Metastatic Pancreatic Carcinoma in the Ovary (tissue), 1 donor: ENCODE data around the gene TIMM8B.

DNA sequence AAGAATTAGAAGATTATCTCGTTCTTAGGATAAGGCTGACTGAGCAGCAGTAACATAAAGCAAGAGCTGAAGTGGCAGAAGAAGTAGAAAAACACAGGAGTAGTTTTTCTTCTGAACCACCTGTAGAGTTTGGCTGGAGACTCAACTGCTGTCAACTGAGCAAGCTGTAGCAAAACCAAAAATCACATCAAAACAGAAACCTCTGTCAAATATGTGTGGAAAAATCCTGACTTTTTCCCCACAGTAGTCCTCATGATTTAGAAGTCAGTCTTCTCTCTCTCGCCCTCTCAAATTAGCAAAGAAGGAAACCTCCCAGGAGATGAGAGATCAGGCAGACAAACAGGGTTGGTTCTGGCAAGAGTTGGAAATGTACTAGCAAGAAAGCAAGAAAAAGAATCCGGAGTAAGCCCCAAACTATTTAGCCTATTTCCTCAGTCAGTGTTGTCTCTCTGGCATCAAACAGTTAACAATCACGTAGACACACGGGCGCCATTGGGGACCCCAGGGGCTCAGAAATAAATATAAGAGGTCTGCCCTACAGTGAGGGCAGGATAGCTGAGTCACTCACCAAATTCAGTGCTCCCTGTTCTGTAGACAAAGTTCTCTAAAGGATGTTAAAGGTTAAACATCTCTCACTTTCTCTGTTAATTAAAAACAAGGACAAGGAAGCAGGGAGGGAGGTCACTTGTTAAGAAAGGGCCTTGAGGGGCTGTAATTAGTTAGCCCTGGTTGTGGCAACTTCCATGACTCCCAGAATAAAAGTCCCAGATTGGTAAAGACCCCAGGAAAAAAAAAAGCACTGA lies 4.6 kb downstream of the C11orf52 start:
- PRO-cap: no peak

DNA sequence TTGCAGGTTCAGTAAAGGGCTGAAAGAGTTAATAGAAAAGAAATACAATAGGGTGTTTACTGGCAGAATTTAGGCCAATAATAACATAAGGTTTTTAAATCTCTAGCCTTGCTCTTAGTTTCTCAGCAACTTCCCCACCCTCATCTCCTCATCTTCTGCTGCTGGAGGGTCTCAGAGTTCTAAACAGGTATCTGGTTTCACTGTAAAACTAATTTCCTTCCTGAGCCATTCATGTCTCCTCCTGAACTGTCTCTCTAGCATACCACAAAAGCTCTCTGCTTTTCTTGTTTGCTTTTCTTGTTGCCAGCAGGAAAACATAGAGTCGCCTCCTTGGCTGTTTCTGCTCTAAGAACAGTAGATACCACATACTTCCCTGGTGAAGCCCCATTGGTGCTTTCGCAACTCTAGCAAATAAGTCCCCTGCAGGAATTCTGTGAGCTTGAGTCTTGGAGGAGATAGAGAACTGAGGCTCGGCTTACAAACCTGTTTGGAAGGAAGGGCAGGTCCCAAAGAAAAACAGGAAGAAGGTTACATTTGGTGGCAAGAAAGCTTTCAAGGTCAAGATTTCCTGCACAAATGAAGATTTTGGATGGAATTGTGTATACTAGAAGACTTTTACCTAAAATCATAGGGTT lies 7.0 kb downstream of the DIXDC1 start:
- PRO-cap: no peak

DNA sequence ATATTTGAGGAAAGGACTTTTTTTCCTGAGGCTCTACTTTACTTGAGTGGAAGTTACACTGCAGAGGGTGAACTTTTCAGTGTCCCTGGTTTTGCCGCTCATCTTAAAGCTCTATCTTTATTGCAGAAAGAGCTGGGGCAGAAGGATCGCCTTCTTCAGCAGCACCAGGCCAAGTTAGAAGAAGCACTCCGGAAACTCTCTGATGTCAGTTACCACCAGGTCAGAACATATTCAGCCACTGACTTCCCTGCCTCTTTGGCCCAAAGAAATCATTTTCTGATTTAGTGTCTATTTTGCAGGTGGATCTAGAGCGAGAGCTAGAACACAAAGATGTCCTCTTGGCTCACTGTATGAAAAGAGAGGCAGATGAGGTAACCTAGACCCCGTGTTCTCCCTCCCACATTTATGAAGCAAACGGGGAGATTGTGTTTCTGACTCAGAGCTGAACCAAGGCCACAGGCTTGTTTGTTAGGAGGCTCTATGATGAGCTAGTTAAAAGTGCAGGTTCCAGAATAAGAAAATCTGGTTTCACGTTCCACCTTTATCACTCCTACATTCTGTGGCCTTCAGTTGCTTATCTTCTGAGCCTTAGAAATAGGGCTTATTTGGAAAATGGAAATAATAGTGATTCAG lies 31.7 kb upstream of the DLAT start:
- PRO-cap: no peak

DNA sequence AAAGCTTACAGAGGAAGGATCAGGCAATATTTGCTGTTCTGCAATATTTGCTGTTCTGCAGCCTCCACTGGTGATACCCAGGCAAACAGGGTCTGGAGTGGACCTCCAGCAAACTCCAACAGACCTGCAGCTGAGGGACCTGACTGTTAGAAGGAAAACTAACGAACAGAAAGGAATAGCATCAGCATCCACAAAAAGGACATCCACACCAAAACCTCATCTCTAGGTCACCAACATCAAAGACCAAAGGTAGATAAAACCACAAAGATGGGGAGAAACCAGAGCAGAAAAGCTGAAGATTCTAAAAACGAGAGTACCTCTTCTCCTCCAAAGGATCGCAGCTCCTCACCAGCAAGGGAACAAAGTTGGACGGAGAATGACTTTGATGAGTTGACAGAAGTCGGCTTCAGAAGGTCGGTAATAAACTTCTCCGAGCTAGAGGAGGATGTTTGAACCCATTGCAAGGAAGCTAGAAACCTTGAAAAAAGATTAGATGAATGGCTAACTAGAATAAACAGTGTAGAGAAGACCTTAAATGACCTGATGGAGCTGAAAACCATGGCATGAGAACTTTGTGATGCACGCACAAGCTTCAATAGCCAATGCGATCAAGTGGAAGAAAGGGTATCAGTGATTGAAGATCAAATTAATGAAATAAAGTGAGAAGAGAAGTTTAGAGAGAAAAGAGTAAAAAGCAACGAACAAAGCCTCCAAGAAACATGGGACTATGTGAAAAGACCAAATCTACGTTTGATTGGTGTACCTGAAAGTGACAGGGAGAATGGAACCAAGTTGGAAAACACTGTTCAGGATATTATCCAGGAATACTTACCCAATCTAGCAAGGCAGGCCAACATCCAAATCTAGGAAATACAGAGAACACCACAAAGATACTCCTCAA lies 18.4 kb upstream of the DLAT start:
- PRO-cap: no peak

DNA sequence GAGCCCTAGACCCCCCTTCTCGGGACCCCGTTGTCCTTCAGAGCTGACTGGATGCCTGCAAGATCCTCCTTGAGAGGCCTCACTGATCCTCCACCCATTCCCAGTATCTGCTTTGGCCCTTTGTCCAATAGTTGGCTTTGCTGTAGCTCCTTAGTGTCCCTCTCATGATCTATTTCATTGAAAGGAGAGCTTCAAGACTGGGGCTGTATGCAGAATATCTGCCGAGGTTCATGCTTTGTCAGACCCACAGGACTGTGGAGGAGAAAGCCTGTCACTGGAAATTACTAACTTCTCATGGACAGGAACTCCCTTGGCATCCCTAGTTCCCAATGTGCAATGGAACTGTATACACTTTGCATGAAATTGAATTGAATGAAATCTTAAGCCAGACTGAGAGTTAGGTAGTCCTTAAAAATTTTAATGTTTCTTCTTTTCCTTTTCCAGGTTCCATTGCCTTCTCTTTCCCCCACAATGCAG lies 584 bp downstream of the DLAT start:
- PRO-cap: no peak

DNA sequence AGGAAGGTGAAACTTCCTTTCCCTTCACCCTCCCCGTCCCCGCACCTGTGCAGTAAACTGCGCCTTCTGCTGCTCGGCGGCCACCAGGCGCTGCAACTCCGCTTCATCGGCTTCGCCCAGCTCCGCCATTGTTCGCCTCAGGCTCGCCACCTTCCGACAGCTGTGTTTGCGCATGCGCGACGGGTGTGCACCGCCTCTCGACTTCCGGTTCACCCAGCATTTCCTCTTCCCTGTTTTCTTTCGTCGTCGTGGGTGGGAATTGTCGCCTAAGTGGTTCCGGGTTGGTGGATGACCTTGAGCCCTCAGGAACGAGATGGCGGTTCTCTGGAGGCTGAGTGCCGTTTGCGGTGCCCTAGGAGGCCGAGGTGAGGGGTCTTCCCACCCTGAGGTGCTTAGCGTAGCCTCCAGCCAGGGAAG lies at the start of gene TIMM8B:
Gene TIMM8B, minus strand, starts transcription at position 162 of the 417 bp plus-strand sequence.
- PRO-cap: bidirectional peak, plus-strand start at position 273 of the sequence, minus-strand start at position 111 of the sequence

GRCh38 chr11:112175979-112176539 lies 747 bp downstream of the BCO2 start:
- PRO-cap: no peak

DNA sequence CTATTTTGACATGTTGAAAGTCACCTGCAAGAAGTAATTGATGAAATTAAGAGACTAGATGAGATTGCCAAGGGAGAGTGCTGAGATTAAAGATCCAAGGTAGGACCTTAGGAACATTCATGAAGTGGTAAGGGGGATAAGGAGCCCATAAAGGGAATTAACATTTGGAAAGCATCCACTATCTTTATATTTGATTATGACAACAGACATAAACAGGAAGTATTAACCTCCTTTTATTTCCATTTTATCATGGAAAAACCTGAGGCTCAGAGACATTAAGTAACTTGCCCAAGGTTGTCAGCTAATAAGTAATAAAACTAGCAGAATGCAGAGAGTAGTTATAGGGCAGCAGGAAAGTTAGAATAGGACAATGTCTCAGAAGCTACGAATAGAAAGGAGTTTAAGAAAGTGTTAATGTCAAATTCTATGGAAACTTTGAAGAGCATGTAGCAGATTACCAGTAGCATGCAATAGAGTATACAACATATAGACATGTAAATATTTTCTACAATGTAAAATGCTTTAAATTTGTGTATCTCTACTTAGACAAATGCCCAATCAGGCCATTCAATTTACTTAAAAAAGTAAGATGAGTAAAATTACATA lies 1.3 kb downstream of the BCO2 start:
- PRO-cap: no peak

DNA sequence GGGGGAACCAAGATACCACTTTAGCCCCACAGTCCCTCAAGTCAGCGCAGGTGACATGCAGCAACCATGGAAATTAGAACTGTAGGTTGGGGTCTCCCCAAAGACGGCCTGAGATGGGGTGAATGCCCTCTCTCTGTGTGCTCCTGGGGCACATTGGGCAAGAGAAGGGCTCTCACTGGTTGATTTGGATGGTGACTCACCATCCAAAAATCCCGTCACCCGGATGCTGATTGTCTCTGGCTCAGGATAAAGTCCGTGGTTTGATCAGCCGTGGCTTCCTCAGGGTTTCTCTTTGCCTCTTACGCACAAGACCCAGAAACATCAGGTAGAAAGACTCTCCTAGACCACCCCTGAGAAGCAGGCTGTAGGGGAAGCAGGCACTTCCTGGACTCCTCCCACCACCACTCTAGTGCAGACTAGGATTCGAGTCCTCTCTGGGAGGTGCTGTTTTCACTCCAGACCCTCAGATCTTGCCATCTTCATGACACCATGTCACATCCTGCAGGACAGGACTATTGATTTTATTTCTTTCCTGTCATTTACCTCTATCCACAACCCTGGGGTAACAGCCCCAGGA lies 176.1 kb upstream of the NCAM1 start:
- PRO-cap: no peak

DNA sequence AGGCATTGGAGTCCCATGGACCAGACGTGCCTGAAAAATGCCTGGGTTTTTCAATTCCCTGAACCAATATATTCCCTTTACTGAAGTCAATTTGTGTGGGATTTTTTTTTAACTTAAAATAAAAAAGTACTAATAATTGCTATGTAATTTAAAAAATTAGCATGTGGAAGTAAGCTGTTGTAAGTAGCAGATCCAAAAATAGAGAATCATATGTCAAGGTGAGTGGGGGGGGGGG lies 24.1 kb upstream of the TTC12 start:
- PRO-cap: unidirectional peak, minus-strand start at position 88 of the sequence

DNA sequence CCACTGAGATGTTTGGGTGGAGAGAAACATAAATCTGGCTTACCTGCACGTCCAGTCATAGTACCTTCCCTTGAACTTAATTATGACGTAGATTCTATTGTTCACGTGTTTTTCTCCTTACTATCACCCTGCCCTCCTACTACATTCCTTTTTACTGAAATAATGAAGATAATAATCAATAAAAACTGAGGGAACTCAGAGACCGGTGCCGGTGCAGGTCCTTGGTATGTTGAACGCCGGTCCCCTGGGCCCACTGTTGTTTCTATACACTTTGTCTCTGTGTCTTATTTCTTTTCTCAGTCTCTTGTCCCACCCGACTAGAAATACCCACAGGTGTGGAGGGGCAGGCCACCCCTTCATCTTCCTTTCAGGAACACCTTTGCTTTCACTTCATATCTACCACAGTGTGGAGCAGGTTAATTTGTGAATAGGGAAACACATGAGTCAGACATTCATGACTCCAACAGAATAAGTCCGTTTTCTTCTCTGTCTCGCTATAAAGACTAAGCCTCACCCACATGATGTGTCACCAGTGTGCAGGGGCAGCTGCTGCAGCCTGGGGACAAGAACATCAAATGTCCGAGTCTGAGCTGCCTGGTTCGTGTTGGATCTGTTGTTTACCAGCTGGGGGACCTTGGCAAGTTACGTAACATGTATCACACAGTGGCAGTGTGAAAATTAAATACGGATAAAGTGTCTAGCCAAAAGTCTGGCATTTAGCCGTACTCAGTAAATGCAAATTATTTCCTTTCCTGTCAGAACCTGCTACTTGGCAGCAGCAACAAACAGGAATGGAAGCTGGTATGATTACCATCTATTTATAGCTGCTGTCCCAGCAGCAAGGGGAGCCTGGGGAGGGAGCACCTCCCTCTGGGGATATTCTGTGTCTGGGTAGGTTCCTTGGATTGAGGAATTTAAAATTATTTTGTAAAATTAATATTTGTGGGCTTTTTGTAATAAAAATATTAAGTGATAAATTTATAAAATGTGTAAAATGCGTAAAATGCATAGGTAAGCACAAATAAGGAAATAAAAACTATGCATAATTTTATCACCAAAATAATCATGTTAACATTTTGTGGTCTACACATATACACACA lies 1.5 kb upstream of the CLDN25 start:
- PRO-cap: bidirectional peak, plus-strand start at position 574 of the sequence, minus-strand start at position 498 of the sequence

DNA sequence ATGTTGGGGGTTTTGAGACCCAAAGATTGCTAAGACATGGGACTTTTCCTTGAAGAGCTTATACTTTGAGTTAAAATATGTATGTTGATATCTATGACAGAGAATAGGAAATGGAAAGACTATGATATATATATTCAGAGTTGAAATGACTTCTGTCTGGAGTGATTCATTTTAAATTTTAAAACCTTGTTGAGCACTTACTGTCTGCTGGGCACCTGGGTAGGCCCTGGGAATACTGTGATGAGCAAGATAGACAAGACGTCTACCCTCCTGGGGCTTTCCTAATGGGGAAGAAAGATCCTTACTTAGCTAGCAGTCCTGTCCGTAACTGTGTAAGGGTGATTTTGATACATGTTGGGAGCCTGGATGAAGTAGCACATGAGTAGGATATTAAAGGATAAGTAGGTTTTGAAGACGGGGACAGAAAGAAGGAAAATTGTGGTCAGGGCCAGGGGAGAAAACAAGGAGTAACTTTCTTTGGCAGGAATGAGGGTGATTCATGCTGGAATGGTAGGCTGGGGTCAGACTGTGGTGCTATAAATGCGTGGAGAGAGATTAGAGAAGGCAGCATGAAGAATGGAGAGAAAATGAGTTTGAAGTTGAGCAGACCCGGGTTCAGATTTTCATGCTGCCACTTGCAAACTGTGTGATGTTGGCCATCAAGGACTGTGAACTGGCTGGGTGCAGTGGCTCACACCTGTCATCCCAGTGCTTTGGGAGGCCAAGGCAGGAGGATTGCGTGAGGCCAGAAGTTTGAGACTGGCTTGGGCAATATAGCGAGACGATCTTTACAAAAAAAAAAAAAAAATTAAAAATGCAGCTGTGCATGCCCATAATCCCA lies 22.0 kb downstream of the ZBTB16 start:
- PRO-cap: no peak

DNA sequence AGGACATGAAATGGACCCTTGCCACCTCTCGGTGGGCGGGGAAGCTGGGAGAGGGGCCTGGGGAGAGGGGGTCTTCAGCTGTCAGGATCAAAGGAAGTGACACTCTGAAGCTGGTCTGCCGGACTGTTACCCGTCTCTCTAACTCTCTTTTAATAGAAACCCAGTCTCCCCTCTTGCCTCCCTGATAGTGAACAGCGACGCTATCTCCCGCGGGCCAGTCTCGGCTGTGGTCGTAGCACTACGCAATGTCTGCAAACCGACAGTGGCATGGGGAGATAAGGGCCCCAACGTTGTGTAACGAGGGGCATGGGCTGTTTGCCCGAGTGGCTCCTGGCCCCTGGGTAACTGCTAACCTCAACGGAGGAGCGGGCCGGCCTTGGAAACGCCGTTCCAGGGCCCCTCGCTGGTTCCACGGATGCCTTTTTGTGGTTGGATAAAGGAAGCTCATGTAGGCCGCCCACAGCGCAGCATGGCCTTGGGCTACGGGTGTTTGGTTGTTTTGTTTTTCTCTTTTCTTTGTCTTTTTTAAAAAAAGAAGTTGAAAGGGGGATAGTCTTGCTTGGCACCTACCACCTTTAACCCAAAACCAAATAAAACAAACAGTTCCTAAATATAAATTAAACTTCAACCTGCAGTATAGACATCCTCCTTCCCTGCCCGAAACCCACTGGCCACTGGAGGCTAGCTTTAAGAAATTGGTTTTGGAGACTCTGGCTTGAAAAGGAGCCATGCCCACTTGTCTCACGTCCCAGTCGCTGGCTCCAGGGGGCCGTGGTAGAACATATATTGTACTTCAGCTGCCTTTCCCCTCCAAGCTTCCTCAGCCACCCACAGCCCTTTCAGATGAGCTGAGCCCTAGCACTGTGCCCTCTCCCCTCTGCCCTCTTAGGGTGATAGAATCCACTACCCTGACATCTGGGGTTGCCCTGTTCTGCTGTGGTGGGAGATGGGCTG lies 23.5 kb downstream of the ZBTB16 start:
- PRO-cap: no peak

GRCh38 chr11:114111386-114112245 lies 52.1 kb downstream of the ZBTB16 start:
- PRO-cap: no peak

DNA sequence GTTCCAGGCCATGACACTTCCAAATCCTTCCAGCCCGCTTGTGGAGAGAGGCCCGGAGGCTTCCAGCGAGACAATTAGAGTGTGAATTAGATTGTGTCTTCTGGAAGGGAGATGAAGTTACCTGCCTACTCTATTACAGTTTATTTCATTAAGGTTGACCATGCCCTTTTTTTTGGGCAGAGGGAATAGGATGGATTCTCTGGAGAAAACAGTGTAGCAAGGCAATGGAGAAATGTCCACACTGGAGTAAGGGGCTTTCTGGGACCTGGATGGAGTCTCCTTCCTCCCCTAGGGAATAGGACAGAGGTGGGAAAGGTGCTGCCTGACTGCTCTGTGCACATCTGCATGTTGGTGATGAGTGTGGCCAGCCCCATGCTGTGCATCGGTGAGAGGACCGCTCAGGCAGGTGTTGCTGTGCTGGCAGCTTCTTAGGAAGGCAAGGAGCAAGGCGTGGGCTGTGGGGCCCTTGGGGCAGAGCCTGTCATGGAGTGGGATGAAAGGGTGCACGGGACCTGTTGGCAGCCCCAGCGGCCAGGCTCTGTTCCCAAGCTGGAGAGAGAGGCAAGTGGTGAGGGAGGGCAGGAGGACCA lies 78.1 kb downstream of the ZBTB16 start:
- PRO-cap: no peak

DNA sequence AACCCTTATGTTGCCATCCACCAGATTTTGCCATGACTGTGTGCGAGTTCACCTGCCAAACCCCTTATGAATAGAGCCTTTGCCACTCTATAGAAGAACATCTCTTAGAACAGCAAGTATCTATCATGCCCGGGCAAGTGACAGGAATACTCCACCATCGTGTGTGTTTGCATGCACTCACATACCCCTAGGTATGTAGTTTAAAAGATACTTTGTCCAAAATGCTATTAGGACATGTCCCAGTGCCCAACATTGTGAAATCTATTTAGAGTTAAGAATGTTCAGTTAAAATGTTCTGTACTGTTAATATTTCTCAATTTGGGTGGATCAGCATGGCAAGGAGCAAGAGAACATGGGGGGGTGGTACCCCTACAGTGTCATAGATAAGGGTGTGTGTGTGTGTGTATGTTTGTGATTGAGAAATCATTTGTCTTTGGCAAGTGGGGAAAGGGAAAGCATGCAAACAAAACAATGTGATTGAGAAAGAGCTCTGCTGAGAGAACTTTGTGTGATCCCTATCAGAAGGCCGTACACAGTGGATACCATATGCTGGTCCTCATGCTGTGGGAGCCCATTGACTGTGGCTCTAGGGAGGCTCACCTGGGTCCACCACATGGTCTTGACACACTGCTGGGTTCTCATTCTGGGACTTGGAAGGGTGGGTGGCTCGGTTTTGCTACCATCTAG lies 95.0 kb downstream of the ZBTB16 start:
- PRO-cap: no peak

GRCh38 chr11:114169225-114170209 lies 110.0 kb downstream of the ZBTB16 start:
- PRO-cap: no peak

- PRO-cap: no peak
Measured at GRCh38 chr11:114173772-114174484, 114.4 kb downstream of the ZBTB16 start.

- PRO-cap: no peak
Measured at GRCh38 chr11:114190854-114191202, 105.4 kb upstream of the NNMT start.

GRCh38 chr11:114192252-114192719 lies 103.9 kb upstream of the NNMT start:
- PRO-cap: no peak